CMK (cell line): ENCODE measurements around a stretch of chr19.

DNA sequence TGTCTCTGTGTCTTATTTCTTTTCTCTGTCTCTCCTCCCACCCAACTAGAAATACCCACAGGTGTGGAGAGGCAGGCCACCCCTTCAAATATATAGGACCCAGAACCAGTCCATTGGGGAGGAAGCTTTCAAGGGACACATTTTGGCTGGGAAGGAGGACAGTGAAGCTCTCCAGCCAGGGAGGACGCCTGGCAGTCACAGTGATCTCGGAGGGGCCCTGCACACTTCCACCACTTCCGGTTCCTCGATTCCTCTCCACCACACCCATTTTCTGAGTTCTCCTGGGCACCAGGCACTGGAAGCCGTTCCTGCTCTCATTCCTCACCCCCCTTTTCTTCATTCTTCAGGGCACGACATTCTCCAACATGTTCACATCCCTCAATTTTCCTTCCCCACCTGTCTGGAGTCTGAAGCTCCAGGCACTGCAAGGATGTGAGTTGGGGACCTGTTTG, 30.4 kb upstream of the CEACAM21 start:
- RRBS = no CpG with 5 or more reads among the region's 6 CpGs

DNA sequence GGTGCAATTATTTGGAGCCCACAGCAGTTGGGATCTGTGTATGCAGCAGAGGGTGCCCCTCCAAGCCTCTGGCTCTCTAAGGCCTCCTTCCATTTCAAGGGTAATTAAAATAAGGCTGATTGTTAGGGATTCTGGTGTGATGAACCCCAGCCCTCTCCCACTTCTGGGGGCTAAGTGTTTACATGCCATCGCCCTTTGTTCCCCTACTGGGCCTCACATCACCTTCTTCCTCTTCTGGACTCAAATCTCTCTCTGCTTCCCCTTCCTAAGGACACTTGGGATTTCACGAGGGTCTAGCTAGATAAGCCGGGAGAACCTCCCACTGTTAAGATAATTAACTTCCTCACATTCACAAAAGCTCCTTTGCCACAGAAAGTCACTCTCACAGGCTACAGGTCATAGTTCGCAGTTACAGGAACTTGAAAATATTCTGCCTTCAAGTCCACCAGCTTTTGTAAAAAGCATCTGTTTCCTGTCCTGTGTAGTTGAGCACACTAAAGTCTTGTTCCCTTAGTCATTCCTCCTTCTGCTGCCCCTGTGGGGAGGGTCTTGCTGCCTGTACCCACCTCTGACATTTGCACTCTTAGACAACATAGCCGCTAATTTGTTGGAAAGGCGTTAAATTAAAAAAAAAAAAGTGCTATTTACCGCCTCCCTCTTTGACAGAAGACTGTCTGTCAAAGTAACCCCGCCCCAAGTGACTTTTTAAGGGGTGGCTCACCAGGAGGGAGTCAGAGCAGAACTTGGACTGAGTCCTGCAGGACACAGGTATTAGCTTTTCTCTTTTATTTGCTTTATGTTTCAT, 27.0 kb upstream of the CEACAM21 start:
- RRBS = no CpG with 5 or more reads among the region's 8 CpGs

GRCh38 chr19:41555620-41556123, 20.3 kb upstream of the CEACAM21 start:
- RRBS = no CpG with 5 or more reads among the region's 3 CpGs

- RRBS = no CpG with 5 or more reads among the region's 8 CpGs
Measured at GRCh38 chr19:41623124-41623669, 3.7 kb downstream of the CEACAM4 start.

DNA sequence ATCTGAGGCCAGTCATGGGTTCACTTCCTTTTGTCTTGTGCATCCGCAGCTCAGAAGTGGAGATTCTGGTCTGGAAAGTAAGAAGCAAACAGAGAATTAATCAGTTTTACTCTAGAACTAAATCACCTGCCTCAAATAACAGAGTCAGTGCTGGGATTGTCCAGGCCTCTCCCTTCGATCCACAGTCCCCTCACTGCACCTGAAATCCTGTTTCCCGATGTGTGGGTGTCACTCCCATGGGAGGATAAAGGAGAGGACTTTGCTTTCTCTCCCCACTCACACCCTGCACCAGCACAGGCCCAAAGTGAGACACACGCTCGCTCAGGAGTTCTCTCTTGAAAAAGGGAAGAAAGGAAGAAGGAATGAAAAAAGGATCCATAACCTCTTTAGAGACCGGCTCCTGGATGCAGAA, 2.7 kb downstream of the CEACAM6 start:
- RRBS = no CpG with 5 or more reads among the region's 6 CpGs

- RRBS = no CpG with 5 or more reads among the region's 15 CpGs
Measured at GRCh38 chr19:41808755-41809356, 12.5 kb downstream of the CEACAM3 start.

- RRBS = no CpG with 5 or more reads among the region's 20 CpGs
Measured at GRCh38 chr19:41843827-41844492, 523 bp downstream of the LYPD4 start.

DNA sequence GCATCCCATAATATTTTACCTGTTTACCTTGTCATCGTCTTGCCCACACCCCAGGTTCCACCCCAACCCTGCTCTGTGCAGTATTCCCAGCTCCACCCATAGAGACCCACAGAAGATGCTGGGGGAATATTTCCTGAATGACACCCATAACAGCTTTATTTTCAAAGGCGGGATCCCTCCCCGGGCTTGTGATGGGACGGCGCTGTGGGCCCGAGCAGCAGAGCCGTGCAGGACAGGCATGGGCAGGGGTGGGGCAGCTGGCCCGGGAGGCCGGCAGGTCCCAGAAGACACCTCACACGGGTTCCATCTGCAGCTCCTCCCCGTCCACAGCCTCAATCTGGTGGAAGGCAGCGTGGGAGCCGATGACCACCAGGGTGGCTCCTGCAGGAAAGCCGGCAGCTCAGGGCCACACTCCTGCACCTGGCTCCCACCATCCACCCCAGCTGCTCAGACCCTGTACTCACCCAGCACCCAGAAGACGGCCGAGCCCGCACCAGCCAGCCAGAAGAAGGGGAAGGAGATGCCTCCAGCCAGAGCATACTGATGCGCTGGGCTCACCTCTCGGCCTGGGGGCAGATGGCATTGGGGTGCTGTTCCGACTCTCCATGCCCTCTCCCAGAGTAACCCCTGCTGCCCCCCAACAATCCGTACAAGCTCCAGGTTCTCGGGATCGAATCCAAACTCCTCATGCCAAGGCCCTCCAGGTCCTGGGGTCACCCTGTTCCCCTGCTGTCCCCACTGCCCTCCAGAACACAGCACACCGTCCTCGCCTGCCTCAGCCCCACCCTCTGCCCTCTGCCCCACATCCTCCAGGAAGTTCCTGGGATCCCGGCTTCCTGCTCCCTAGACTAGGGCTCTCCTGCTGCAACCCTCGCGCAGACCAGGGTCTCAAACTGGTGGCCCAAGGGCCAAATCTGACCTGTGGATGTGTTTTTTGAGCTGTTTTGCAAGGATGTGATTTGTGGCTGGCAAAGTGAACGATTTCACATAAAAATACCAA, 2.3 kb downstream of the RABAC1 start:
- RRBS = 97% methylated on average over 5 of the region's 29 CpGs

GRCh38 chr19:42037473-42038194, 32.4 kb downstream of the GRIK5 start:
- RRBS = no CpG with 5 or more reads among the region's 5 CpGs

DNA sequence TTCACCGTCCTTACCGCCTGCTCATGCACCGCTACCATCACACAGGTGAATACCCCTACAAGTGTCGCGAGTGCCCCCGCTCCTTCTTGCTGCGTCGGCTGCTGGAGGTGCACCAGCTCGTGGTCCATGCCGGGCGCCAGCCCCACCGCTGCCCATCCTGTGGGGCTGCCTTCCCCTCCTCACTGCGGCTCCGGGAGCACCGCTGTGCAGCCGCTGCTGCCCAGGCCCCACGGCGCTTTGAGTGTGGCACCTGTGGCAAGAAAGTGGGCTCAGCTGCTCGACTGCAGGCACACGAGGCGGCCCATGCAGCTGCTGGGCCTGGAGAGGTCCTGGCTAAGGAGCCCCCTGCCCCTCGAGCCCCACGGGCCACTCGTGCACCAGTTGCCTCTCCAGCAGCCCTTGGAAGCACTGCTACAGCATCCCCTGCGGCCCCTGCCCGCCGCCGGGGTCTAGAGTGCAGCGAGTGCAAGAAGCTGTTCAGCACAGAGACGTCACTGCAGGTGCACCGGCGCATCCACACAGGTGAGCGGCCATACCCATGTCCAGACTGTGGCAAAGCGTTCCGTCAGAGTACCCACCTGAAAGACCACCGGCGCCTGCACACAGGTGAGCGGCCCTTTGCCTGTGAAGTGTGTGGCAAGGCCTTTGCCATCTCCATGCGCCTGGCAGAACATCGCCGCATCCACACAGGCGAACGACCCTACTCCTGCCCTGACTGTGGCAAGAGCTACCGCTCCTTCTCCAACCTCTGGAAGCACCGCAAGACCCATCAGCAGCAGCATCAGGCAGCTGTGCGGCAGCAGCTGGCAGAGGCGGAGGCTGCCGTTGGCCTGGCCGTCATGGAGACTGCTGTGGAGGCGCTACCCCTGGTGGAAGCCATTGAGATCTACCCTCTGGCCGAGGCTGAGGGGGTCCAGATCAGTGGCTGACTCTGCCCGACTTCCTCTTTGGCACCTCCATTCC, 4.7 kb downstream of the ZNF574 start:
- RRBS = 98% methylated on average over 14 of the region's 52 CpGs

DNA sequence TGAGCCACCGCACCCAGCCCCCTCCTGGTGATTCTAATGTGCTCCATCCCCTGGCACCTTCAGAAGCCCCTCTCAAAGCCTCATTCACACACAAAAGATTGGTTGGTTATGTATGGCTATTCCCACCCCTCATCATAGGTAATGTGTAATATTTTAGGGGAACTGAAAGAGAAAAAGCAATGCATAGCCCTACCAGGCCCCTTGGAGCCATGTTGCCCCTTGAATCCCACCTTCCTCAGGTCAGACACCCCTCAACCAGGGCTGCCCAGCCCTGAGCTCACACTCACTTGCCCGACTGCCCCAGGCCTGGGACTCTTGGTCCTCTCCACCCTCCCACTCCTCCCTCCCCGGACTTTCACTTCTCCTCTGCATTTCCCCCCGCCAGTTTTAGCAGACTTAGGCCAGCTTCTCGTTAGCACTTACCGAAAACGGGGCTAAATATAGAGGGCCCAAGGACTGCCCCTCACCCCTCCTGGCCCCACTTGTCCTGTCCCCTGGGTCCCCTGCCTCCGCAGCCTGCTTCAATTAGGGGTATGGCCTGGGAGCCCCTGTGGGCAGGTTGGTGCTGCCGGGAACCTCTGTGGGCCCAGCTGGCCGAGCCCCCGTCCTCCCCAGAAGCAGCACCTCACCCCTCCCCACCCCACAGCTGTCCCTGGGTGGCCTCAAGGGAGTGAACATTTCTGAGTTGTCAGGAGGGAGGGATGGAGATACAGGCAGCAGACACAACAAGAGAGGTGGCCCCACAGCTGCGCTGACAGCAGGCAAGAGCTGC, 2.9 kb downstream of the POU2F2 start:
- RRBS = no CpG with 5 or more reads among the region's 12 CpGs

- RRBS = no CpG with 5 or more reads among the region's 8 CpGs
Measured at GRCh38 chr19:42179434-42179633, 38.1 kb downstream of the DEDD2 start.

- RRBS = 0% methylated on average over 1 of the region's 3 CpGs
Measured at GRCh38 chr19:42198997-42199255, 18.6 kb downstream of the DEDD2 start.

- RRBS = no CpG with 5 or more reads among the region's 8 CpGs
Measured at GRCh38 chr19:42203380-42203733, 14.1 kb downstream of the DEDD2 start.

DNA sequence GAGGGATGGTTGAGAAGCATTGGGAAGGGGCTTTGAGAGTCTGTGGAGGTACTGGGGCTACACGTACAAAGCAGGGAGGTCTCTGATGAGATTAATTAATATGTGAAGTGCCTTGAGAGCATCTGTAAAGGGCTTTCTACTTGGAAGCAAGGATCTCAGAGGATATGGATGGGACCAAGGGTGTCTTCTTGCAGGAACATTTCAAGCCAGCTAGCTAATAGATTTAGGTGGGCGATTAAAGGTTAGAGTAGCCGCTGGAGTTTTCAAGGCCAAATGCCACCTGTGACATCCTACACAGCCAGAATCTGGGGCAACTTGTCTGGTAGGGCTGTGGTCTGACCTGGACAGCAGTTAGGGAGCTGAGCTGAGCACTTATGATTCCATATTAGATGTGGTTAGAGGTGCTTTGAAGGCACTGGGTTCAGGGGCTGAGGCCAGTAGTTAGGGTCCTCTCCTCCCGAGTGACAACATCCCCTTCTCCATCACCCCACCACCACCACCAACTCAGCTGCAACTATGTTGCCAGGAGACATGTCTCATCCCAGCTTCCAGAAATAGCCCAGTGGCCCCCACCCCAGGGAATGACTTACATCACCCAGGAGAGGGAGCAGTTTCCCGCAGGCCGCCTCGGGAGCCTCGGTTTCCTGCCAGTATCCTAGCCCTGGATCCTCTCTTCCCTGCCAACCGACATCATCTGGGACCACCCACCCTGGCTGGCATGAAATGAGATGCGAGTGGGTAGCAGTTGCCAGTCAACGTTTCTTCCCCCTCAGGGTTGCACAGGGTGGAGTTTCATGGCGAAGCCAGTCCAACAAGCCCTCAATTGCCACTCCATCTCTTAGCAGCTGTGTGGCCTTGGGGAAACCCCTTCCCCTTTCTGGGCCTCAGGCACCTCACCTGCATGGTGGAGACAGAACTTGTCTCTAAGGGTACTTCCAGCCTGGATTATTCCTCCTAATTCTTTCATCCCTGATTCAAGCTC, 3.6 kb upstream of the GSK3A start:
- RRBS = no CpG with 5 or more reads among the region's 12 CpGs

- RRBS = 3% methylated on average over 3 of the region's 9 CpGs
Measured at GRCh38 chr19:42269373-42269994, 432 bp downstream of the CIC start.

DNA sequence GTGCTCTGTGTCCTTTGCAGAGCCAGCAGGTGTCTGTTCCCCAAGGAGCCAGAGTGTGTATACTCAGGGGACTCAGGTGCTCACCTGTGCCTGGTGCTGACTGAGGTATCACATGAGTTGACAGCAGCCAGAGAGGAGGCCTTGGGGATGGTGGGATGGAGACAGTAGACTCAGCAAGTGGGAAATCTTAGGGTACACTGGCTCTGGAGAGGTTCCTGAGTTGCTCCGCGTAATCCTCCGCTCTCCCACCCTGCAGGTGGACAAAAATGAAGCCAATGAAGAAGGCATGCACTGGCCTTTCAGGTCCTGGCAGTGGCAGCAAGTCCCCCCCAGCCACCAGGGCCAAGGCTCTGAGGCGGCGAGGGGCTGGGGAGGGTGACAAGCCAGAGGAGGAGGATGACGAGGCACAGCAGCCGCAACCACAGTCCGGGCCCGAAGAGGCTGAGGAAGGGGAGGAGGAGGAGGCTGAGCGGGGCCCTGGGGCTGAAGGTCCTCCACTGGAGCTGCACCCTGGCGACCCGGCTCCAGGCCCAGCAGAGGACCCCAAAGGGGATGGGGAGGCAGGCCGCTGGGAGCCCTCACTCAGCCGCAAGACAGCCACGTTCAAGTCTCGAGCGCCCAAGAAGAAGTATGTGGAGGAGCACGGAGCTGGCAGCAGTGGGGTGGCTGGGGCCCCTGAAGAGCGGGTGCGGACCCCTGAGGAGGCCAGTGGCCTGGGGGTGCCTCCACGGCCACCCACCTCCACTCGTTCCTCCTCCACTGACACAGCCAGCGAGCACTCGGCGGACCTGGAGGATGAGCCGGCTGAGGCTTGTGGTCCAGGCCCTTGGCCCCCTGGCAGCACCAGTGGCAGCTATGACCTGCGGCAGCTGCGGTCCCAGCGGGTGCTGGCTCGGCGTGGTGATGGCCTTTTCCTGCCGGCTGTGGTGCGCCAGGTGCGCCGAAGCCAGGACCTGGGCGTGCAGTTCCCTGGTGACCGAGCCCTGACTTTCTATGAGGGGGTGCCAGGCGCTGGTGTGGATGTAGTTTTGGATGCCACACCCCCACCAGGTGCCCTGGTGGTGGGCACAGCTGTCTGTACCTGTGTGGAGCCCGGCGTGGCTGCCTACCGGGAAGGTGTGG, 2.8 kb downstream of the CIC start:
- RRBS = 99% methylated on average over 7 of the region's 41 CpGs

GRCh38 chr19:42272795-42274115, 4.2 kb downstream of the CIC start:
- RRBS = 90% methylated on average over 11 of the region's 75 CpGs

GRCh38 chr19:42280873-42281121, 11.7 kb downstream of the CIC start:
- RRBS = 2% methylated on average over 6 of the region's 12 CpGs

GRCh38 chr19:42291114-42291871, 10.6 kb upstream of the PRR19 start:
- RRBS = 100% methylated on average over 3 of the region's 17 CpGs